Frontal cortex (tissue), 2 donors: ENCODE measurements around the genes MMRN1 and SMARCAD1.

GRCh38 chr4:87973518-87973891 is 2.0 kb upstream of the SPP1 start:
- RAMPAGE, long total RNA, result no peak

DNA sequence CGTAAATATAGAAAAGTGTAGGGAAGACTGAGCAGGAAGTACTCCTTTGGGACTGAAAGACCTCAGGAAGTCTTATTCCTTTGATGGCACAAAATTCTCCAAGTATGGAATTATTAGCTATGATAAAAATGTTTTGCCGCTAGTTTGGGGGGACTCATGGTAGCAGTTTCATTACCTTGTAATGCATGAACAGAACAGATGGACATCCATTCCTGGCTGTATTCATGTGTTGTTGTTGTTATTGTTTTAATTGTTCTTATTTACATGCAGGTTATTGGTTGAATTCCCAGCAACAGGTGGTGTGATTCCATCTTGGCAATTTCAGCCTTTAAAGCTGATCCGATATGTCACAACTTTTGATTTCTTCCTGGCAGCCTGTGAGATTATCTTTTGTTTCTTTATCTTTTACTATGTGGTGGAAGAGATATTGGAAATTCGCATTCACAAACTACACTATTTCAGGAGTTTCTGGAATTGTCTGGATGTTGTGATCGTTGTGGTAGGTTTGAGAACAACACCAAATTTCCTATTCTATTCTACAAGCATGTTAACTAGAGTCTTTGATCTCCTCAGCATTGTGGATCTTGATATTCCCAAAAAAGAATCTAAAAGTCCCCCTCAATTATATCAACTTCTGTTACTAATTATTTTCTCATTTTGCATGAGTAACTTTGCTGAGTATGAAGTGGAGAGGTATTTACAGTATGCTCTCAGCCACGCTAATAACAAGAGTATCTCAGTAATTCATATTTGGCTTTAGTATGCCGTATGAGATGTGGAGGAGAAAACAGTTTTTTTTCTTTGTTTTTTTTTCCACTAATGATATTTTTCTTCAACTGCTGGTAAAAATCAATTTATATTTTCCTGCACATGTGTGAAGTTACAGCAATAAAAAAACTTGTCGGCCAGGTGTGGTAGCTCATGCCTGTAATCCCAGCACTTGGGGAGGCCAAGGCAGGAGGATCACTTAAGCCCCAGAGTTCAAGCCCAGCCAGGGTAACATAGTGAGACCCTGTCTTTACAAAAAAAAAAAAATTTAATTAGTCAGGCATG is 39.3 kb downstream of the PKD2 start:
- RAMPAGE, long total RNA, result no peak

- RAMPAGE, long total RNA, result no peak
Measured at GRCh38 chr4:88061646-88062184, 54.3 kb downstream of the PKD2 start.

DNA sequence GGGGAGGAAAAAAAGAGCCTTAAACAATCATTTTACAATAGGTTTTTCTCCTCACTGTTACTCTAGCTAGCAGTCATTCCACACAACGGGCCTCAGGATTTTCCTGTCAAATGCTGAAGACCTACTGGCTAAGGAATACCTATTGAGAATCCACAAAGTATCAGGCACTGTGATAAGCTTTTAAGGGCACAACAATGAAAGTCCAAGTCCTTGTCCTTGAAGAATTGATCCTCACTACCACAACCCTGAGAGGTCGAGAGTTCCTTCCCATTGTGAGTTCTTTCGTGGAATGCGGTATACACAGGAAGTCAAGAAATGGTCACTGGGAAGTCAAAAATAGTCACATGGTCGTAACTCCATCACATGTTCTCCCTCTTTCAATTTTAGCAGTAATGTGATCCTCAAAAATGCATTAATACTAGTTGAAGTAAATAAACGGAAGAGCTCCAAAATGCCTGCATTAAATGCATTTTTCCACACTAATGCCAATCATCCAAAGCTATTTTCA is 7.1 kb downstream of the PPM1K start:
- RAMPAGE, long total RNA, result no peak

DNA sequence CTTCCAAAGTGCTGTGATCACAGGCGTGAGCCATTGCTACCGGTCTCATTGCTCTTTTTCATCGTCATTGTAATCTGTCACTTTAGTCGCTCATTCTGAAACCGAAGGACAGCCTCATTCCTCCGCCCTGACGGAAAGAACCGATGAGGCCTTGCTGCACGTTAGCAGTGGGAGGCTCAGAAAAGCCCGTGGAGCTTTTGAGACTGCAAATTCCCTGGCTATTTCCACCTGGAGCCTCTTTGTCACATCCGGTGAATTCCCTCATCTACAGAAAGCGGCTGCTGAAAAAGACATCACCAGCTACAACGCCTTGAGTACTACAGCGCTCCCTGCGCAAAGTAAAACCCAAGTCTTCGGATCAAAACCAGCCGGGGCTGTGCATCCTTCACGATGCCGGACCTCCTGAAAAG is 996 bp downstream of the PPM1K start:
- RAMPAGE, long total RNA, result no peak

DNA sequence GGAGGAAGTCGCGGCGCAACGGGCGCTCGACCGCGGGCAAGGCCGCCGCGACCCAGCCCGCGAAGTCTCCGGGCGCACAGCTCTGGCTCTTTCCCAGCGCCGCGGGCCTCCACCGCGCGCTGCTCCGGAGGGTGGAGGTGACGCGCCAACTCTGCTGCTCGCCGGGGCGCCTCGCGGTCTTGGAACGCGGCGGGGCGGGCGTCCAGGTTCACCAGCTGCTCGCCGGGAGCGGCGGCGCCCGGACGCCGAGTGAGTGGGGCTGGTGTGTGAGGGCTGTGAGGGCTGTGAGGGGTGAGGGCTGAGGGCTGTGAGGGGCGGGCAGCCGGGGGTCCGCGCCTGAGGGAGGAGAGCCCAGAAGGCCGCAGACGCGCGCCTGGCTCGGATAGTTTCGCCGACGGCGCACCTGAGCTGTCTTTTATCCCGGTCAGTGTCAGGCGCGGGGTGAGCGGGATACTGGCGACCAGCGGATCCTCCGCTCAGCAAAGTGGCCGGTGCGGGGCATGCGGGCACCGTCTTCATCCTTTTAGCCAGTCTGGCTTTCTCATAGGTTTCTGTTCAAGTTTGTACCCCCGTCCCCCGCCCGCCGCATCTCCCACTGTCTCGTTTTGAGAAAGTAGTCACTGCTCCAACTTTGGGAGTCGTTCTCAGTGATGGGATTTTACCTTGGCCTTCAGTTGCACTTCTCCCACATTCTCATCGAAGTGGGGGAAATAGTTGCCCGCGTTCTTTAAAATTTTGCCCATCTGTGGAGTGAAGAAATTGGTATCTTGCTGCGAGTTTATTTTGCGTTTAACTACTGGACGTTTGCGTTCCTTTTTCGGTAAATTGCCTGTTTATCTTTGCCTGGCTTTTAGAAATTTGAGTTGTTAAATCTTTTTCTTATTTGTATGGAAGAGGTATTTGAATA is 620 bp downstream of the HERC5 start:
- RAMPAGE, long total RNA, result no peak

- RAMPAGE, long total RNA, result no peak
Measured at GRCh38 chr4:88532926-88533584, 9.5 kb upstream of the PIGY start.

GRCh38 chr4:88772950-88773571 is 75.4 kb upstream of the NAP1L5 start:
- RAMPAGE, long total RNA, result no peak

DNA sequence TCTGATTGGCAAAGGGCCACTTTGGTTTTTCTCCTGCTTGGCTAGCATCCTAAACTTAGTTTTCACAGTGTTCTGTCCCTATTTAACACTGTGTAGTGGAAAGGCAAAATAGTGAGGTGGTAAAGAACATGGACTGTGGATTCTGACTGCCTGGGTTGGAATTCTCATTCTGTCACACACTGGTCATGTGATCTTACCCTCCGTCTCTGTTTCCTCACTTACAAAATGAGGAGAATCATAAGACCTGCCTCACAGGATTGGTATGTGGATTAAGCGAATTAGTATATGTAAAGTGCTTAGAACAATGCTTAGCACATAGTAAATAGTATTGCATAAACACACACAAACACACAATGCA is 23.5 kb downstream of the TIGD2 start:
- RAMPAGE, long total RNA, result no peak

GRCh38 chr4:89253745-89254473 is 53.7 kb downstream of the GPRIN3 start:
- RAMPAGE, long total RNA, result no peak

DNA sequence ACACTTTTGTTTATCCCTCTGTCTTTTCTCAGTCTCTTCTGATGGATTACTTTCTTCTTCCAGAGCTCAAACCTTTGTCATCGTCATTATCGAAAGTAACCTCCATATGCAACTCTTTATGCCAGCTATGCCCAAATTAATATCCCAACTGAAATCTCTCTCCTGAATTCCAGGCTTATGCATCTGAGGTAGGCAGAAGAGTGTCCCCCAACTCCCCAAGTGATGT is 99.7 kb upstream of the GPRIN3 start:
- RAMPAGE, long total RNA, result no peak

DNA sequence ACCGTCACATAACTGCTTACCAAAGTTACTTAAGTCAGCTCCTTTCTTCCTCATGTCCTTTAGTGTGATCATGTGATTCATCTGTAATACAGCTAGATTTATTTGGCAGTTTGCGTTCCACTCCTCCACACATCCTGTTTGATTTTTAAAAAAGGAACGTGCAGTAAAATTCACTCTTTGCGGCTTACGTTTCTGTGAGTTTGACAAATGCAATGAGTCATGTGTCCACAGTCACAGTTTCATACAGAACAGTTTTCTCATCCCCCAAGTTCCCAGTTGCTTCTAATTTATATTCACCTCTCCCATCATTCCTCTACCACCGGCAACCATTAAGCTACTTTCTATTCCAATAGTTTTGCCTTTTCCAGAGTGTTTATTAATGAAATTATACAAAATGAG is 162.5 kb upstream of the GPRIN3 start:
- RAMPAGE, long total RNA, result no peak

- RAMPAGE, long total RNA, result no peak
Measured at GRCh38 chr4:89549796-89550090, 242.1 kb upstream of the GPRIN3 start.

DNA sequence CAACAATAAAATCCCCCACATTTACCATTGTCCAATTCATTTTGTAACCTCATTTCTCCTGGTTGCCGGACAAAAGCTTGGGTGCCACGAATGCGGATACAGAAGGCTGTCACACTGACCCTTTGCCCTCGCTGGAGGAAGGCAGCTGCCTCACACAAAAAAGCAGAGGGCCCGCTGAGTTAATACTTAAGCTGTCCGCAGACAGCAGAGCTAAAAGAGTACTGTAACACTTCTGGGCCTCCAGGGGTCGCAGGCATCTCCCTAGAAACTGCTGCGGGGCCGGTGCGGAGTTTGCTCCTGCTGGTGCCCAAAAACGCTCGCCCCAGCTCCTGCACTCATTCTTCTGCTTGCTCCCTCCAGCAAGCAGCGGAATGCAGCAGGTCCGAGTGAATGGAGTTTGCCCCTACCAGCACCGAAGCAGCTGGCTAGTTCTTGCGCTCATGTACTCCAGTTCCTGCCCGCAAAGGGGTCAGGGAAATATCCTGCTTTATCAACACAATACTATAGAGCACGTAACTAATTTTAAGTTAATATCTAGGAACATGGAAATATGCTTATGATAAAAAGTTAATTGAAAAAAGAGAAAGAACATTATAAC is 195.8 kb downstream of the SNCA start:
- RAMPAGE, long total RNA, result no peak

- RAMPAGE, long total RNA, result no peak
Measured at GRCh38 chr4:89894425-89895632, at the start of gene MMRN1. TSS of gene MMRN1 (plus strand) at chr4:89894854.

DNA sequence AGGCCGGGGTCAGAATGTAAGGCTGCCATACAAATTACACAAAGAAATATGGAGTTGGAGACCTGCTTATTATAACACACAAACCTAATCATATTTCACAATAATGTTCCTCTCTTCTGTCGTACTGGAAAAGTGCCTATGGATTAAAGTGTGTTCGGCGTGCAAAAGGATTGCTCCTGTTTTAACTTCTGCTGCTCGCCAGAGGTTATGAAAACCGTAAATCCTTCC is 670.4 kb upstream of the GRID2 start:
- RAMPAGE, long total RNA, result no peak

DNA sequence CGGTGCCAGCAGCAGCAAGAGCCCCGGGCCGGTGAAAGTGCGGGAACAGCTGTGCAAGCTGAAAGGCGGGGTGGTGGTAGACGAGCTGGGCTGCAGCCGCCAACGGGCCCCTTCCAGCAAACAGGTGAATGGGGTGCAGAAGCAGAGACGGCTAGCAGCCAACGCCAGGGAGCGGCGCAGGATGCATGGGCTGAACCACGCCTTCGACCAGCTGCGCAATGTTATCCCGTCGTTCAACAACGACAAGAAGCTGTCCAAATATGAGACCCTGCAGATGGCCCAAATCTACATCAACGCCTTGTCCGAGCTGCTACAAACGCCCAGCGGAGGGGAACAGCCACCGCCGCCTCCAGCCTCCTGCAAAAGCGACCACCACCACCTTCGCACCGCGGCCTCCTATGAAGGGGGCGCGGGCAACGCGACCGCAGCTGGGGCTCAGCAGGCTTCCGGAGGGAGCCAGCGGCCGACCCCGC is 742 bp downstream of the ATOH1 start:
- RAMPAGE, long total RNA, result no peak

DNA sequence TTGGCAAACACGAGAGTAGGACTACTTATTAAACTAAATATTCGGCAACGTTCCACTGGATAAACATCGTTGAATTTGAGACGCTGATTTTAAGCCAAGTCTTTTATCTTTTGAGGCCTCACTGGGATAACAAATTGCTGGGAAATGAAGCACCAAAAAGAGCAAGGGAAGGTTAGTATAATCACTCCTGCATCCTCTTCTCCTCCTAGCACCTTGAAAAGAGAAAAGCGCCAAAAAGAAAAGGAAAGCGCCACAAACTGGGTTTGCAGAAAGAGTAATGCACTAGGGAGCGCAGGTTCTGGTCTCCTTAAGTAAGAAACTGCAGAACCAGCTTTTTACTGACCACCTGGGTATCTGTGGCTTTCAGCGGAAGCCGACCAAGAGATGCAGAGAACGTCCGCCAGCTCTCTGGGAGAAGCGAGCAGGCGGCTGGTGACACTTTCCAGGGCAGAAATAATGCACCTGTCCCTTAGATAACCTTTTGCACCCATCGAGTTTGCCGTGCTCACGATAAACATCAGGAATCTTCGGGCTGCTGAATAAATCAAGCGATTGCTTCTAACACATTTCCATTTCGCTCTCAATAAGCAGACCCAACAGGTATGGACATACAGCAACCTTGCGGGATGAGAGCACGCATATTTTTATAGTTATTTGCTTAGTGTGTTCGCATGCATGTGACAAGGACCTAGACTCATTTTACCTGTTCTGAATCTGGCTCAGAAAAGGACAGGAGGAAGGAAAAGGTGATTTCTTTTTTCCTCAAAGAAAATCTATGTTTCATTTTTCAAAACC is 3.5 kb downstream of the ATOH1 start:
- RAMPAGE, long total RNA, result no peak

GRCh38 chr4:93876668-93877138 is 48.1 kb downstream of the ATOH1 start:
- RAMPAGE, long total RNA, result no peak

DNA sequence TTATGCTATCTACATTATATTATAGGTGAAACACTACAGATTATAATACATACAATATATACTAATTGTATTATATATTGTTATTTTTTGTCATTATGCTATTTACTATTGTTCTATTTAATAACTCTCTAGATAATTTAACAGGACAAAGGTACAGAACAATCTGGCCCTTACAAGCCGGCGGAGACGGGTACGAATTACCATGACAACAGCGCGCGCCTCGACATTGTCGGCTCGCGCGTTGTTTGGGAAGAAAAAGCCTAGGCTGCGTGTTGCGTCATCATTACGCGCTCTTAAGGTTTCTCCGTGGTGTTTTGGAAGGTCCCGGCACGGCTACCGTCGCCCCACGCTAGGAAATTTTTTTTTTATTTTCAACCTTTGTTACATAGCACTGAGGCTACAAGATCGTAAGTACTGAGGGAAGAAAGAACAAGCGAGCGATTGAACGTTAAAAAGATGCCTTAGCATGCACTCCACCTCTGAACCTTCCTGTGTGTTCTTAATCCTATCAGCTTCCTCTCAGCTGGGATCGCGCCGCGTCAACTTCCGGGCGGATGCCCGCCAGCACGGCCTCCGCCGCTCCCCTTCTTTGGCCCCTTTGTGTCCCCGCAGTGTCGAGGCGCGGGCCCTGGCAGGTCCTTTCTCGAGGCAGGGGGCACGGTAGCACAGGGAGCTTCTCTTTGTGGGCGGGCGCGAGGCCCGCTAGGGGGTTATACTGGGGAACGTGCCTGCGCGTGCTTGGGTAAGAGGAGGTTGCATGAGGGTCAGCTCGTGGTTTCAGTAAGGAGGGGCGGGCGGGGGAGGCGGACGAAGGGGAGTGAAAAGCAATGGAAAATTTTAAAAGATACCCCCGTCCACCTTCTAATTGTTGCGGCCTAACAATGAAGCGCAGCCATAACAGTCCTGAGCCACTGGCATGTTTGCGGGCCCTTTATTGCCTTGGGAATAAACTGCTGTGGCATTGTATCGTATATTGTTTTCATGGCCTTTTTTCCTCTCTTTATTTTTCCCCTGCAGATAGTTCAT is at the start of gene SMARCAD1:
TSS of gene SMARCAD1 (plus strand) at position 537 of the 1,026 bp plus-strand sequence.
- RAMPAGE, long total RNA, result no peak